GM23248 (cell line): ENCODE measurements around a stretch of chr22.

DNA sequence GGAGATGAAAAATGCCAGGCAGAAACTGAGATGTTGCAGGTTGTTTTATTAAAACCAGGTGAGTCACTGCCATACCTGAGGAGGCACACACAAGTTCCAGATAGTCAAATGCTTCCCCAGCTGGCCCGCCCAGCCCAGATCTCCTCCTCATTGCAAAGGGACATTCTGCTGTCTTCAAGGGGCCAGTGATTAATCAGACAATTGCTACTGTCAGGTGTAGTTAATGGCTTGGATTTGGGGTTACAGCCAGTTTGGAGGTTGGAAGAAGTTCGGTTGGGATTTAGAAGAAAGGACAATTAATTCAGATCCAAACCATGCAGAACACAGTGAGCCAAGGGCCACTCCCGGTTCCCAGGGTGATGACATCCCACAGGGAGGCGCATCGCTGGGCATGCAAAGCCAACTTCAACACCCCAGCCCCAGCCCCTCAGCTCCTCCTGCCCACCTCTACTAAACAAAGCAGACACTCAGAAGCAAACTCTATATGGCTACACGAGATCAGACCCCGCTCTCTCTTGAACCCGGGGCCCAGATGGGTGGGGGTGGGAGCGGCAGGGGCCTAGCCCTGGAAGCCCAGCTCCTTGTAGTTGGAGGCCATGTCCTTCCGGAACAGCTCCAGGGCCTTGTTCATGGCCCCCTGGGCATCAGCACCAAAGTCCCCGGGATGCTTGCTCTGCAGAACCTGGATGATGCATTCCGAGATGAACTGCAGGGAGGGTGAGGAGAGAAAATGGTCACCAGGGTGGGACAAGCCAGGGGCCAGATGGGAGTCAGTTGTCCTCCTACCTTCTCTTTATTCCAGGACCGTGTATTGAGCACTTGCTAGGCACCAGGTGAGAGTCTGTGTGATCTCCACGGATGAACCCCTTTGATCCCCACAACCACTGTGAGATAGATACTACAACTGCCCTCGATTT, 10.1 kb downstream of the MB start:
- RAMPAGE, long total RNA: no peak

- RAMPAGE, long total RNA: no peak
Observed at GRCh38 chr22:35611559-35612464, 5.3 kb downstream of the MB start.

DNA sequence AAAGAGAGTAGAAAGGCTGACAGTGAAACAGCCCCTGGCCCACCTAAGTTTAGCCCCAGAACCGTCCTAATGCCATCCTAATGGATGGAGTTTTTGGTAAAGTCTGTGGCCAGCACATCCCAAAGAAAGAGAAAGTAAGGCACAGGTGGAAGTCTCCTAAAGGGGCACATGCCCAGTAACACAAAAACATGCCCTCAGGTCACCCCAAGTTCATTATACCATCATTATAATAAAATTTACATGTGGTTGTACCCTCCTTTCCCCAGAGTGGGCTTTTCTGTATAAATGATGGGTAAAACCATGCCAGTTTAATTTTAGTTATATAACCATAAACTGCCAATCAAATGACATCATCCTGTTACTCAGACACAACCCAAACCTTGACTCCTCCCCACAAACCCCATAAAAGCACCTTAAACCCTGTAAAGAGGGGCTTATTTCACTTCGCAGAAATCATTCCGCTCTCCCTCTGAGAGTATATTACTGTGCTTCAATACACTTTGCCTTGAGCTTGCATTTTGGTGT, 5.4 kb upstream of the APOL3 start:
- RAMPAGE, long total RNA: no peak

GRCh38 chr22:36236277-36237008, 2.9 kb downstream of the APOL2 start:
- RAMPAGE, long total RNA: no peak

- RAMPAGE, long total RNA: no peak
Observed at GRCh38 chr22:36265623-36266184, 12.8 kb downstream of the APOL1 start.

DNA sequence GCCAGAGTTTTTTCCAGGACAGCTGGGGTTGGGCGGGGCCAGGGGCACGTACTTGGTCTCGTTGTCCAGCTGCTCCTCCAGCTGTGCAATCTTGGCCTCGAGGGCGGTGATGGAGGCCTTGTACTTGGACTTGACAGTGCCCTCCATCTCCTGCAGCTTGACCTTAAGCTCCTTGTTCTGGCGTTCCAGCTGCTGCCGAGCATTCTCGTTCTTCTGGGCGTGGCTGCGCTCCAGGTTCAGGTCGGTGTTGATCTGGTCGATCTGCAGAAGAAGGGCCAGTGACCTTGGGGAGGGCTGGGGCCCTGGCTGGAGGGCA, 32.1 kb downstream of the APOL1 start:
- RAMPAGE, long total RNA: no peak

- RAMPAGE, long total RNA: no peak
Observed at GRCh38 chr22:36309200-36309667, 56.3 kb downstream of the APOL1 start.

DNA sequence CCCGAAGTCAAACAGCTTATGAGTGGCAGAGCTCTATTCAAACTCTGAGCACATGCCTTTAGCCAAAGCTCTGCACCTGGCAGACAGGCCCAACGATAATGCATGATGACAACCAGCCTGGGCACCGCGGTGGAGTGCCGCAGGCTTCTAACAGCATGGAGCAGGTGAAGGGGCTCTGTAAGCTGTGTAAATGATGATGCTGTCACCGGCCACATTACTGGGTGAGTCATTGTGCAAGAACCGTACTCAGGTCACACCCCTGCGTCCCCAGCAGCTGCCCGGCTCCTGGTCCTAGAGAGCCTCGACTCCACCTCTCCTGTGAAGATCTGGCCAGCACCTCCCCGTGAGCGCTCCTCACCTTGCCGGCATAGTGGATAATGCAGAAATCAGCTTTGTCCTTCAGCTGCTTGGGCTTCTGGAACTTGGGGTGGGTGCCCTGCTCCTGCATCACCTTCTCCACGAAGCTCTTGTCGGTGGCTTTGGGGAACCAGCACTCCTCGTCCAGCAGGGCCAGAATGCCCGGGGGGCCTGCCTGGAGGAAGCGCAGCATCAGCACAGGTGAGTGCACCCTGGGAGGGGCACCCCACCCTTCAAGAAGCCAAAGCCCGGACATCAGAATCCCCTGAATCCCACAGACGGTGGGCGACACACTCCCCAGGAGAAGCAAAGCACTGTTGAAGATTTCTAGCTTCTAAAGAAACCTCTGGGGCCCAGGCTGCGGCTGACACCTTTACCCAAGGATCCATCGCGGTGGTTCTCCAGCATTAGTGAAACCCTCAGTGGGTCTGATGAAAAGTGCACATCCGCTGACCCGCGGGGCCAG, 59.0 kb downstream of the APOL1 start:
- RAMPAGE, long total RNA: no peak

DNA sequence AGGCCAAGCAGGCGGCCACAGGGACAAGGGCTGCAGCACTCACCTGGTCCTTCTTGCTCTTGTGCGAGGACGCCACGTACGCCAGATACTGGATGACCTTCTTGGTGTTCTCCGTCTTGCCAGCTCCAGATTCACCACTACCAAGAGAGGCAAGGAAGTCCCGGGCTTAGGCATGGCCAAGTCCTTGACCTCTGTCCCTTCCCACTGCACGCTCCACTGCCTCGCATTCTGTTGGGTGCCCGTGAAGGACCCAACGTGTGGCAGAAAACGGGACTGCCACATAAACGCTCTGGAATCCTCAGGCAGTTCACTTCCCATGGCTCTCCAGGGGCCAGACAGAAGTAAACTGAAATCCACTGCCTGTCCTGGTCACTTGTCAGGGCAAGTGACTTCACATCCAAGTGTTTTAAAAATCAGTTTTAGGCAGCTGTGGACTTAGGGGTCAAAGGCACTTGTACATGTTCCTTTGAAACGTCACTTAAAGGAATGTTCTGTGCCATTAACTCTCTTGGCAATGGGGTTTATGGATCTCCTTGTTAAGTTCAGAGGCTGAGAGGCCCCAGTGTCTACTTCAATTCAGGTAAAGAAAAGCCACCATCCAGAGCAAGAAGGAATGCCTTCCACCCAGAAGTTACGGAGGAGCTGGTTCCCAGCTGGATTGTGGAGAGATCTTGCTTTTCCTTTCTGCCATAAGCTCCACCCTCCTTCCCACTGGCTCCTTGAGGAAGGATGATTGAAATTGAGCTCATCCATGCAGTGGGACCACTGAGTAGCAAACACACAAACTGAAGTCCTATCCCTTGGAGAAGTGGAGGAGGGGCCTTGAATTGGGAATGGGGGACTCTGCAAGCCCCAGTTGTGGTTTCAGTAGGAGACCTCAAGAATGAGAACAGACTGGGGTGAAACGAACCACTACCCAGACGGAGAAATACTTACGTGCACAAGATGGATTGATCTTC, 61.0 kb downstream of the MYH9 start:
- RAMPAGE, long total RNA: no peak

DNA sequence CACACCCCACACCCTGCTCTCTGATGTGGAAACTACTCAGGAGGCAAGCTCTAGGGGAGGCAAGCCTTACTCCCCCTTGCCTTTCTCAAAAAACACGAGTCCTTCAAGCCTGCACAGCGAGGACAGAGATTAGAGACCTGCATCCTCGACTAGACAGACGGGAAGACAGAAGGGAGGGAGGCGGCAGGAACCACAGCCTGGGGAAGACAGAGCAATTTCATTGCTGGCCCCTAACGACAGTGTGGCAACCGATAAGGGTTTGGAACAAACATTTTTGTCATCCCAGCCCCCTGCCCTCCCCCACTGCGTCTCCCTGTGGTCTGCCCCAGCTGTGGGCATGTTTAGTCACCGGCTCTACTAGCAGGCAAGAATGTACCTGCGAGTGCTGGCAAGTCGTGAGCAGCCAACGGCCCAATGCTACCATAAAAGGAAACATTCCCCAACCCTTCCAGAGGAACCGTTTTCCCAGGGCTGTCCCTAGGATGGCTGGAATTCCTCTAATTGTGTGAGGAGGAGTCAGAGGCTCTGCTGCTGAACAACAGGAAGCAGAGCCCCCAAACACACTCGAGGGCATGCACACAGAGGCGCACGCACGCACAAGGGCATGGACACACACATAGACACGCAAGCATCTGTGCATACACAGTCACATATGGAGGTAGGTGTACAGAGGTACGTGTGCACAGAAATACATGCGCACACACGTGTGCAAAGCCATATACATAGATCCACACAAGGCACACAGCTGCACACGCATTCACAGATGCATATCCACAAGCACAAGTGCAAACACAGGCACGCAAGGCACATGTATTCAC, 58.4 kb downstream of the MYH9 start:
- RAMPAGE, long total RNA: no peak

GRCh38 chr22:36336185-36337273, 51.2 kb downstream of the MYH9 start:
- RAMPAGE, long total RNA: no peak

DNA sequence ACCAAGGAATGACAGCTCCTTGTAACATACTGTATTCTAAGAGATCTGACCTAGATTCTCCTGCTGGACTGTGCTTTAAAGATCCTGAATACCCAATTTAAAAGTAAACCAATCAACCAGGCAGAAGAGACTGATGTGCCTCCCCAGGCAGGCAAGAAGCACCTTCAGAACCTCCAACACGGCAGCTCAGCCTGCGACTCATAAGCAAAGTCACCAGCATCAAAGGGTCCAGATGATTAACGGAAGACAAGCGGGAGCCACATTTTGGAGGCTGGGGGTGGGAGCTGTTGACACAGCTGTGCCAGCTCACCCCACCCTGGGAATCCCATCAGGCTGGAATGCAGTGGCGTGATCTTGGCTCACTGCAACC, 30.0 kb downstream of the MYH9 start:
- RAMPAGE, long total RNA: no peak

GRCh38 chr22:36360837-36361327, 26.9 kb downstream of the MYH9 start:
- RAMPAGE, long total RNA: no peak

DNA sequence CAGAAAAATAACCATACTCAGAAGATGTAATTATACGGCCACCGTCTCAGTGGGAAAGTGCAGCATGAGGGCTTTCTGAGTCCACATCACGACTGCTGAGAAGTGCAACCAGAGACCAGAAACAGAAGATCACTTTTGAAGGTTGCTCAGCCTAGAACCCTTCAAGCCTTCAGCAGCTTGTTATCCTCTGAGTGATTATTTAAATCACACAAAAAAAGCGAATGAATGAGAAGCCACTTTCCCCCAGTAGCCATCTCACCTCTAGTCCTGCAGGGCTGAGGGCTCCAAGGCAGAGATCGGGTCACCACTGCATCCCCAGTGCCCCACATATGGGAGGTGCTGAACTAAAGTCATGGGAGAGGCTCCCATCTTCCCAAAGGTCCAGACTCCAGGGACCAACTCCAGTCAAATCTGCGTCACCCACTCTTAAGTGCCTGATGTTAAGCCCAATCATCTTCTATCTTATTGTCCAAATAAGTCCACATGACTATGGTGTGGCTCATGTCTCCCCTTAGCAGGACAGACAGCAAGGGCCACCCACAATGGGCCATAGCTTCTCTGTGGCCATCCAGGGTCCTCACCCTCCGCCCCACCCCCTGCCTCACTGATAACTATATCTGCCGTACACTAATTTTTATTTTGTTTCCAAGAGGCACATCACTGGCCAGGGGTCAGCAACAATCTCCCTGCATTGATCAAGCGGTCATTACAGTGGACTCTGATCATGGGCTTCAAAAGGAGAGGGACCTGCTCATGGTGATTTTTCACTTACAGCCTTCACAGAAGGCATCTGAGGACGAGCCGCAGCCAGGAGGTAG, 23.6 kb downstream of the MYH9 start:
- RAMPAGE, long total RNA: no peak

- RAMPAGE, long total RNA: no peak
Observed at GRCh38 chr22:36386298-36387301, 1.2 kb downstream of the MYH9 start.

GRCh38 chr22:36405128-36406231, 17.7 kb upstream of the MYH9 start:
- RAMPAGE, long total RNA: no peak

DNA sequence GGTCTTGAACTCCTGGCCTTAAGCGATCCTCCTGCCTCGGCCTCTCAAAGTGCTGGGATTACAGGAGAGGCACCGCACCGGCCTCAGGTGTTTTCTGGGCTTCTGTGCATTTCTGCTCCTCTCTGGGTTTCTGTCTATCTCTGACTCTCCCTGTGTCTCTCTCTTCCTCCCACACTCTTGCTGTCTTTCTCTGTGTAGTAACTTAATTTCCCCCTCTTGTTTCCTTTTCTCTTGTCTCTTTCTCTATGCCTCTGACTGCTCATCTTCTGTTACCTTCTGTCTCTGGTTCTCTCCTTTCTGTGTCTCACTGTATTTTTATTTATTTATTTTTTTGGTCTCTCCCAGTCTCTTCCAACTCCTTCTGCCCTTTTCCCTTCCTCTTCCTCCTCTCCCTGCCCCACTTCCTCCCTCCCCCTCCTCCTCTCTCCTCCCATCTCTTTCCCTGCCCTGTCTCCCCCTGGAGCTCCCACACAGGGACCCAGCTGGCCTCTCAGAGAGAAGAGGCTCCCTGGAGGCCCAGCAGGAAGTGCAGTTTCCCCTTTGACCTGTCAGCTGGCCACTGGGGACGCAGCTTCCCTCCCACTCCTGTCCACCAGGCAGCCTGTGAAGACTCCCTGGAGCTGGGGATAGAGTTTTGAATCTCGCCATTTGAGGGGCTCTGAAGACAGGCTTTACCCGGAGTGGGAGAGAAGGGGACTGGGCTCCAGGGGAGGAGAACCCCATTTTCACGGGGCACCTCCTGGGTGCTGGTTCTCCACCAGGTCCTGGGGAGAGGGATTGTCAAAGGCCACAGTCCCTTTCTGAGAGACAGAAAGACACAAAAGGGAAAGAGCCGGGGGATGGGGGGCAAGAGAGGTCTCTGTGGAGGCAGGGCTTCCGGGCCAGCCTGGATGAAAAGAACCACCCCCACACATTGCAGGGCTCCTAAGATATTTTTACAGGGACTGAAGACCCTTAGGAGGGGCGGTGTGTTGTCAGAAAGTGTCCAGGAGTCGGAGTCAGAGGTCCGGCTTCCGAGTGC, 38.4 kb upstream of the MYH9 start:
- RAMPAGE, long total RNA: no peak

GRCh38 chr22:36478897-36479382, 2.5 kb downstream of the TXN2 start:
- RAMPAGE, long total RNA: no peak

DNA sequence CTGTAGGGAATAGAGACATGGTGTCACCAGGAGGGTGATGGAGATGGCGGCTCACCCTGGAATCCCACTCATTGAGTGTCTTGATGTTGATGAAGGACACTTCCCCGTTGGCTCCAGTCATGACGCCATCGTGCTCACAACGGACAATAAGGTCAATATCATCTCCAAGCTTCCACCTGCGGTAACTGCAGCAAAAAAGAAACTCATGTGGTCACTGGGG, 9.5 kb upstream of the FOXRED2 start:
- RAMPAGE, long total RNA: no peak

DNA sequence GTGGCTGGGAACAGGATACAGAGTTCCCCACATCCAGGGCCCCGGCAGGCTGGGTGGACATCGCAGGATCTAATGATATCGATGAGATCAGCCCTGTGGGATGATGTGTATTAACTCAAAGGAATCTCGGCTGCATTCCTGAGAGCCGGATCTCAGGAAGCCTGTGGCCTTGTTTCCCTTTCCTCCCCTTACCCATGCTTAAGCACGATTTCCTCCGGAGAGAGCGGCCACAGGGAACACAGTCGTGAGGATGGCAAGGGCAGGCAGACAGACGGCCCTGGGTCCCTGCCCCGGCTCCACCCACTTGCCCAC, 6.5 kb upstream of the PVALB start:
- RAMPAGE, long total RNA: no peak